Temporal lobe (tissue), 2 donors: ENCODE measurements around a stretch of chr12.

DNA sequence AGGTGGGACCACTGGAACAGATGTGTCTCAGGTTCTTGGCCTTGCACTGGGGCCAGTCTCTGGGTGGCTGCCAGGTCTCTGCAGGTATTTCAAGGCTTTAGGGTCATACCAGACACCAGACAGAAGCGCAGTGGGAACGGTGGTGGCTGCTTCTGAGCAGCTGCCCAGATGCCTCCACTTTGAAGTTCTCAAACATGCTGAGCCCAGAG, 75.0 kb upstream of the RBM19 start:
- RAMPAGE, long total RNA: no peak

DNA sequence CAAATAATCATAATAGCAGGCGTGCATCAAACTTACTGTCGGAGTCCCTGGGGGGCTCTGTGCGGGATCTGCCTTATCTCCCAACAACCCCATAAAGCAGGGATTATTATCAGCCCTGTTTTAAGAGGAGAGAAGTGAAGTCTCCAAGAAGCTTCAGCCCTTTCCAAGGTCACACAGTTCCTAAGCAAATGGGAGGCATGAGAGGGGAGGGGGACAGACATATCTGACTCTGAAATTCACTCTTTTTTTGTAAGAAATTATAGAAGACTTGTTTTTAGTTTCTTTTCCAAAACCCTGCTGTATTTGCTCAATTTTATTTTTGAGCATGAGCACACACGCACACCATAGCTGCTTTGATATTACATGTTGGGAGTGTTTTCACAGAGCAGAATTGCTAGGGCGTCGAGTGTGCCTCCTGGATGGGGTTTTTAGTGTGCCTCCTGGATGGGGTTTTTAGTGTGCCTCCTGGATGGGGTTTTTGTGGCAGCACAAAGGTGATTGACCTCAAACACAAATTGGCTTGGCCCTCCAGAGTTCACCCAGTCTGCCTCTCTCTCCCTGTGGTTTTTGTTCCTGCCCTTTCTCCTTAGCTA, 27.3 kb downstream of the TBX3 start:
- RAMPAGE, long total RNA: no peak

DNA sequence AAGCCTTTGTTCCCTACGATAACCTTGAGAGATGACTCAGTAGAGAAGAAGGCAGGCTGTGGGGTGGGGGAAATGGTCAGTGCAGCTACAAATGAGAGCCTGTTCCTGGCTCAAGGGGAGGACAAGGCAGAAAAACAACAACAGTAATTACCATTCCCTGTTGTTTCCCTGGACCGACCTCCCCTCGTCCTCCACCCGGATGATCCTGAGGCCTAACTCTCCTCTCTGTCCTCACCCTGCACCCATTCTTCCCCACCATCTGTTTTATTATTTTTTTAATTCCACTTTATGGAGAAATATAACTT, 90.4 kb upstream of the TBX3 start:
- RAMPAGE, long total RNA: no peak

- RAMPAGE, long total RNA: no peak
Observed at GRCh38 chr12:114875301-114875619, 191.3 kb upstream of the TBX3 start.

DNA sequence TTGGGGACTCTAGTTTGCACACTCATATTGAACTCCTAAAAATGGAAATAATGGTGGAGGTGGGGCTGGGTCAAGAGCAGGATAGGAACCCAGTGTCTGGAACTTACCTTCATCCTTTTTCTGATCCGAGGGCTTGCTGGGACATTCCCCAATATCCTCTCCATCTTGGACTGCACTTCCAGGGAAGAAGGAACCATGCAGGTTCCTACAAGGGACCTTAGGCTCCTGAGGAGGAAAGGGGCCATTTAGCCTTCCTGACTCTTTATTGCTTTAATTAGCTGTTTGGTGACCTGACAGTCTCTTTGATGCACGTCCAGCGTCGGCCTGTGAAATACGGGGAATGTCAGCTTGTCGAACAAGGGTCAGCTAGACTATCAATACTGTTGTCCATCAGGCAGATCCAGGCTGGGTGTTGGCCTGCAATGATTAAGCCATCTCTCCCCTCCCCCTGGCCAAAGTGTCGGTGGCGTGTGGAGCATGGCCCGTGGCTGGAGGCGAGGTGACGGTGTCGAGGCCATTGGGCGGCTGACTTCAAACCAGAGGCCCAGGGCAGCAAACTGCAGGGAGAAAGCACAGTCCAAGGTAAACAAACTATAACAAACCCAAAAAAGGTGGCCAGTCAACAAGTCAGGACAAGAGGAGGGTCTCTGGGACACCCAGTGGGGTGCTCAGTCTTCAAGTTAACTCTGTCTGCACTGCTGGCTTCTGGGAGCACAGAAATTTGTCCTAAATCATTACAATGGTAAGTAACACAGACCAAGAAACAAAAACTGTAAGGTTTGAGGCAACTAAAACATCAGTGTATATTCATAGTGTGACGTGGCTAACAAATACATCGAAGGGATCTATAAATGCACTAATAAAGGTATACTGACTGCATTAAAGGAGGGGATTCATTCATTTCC, 405.3 kb upstream of the TBX3 start:
- RAMPAGE, long total RNA: no peak

DNA sequence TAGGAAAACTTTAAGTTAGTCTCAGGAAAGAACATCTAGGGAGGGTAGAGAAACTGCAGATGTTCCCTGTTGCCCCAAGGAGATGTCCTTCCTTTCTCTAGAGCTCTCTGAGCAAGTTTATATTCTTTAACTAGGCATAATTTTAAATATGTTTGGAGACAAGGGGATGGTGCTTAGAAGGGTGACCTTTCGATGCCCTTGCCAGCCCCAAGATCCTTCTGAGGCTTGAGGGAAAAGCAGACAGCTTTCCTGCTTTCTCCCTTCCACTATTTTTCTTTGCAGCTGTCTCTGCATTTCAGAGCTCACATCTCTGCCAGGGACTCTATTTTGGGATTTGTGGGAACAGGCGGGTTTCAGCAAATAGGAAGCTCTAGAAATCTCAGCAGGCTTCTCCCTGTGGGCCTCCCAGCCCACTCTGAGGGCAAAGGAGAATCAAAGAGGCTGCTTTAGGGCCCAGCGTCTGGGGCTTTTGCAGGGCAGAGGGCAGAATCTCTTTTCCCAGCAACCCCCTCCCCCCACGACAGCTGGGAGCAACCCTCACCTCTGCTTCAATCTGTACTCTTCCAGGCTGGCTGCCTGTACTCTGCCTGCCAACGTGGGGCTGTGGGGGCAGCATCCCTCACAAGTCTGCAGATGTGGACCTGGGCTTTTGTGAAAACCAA, 529.4 kb upstream of the TBX3 start:
- RAMPAGE, long total RNA: no peak

- RAMPAGE, long total RNA: no peak
Observed at GRCh38 chr12:115354459-115355093, 670.6 kb upstream of the TBX3 start.

DNA sequence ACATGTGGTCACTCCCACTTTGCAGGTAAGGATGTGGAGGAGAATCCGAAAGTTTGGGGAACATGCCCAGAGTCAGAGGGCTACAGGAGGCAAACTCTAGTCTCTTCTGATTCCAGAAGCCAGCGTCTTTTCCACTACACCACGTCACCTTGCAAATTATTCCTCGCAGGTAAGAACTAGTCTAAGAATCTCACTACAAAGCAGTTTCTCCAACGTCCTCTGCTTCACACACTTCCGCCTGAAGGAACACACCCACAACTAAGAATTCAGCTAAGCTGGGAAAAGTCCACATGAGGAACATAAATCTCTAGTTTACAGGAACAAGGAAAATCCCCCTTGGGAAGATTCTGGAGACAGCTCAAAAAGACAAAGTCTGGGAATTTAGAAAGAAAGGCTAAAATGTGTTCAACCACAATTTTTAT, 780.1 kb upstream of the TBX3 start:
- RAMPAGE, long total RNA: no peak

DNA sequence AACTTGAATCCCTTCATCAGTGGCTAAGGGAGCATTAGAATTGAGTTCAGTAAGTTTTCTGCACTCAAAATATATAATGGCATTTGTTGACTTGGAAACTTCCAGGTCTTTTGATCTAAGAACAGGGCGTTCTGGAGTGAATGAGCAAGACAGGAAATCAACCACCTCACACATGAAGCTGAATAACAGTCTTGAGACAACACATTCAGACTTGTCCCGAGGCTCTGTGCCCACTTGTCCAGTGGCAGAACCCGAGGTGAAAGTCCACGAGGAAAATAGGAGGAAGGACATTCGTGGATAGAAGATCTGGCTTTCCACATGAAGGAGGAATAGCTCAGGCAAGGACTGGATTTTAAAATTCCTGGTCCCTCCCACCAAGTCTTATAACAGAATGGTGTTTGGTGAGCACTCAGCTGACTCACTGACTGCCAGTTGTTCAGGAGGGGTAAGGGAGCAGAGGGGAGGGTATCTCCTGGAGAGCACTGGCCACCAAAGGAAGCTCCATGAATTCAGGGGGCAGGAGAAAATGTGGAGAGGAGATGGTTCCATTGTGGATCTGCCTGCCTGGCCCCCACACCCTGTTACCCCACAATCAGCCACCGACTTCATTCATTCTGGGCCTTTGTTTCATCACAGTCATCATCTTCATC, 620.3 kb downstream of the MED13L start:
- RAMPAGE, long total RNA: no peak

- RAMPAGE, long total RNA: no peak
Observed at GRCh38 chr12:115660412-115660985, 617.0 kb downstream of the MED13L start.

DNA sequence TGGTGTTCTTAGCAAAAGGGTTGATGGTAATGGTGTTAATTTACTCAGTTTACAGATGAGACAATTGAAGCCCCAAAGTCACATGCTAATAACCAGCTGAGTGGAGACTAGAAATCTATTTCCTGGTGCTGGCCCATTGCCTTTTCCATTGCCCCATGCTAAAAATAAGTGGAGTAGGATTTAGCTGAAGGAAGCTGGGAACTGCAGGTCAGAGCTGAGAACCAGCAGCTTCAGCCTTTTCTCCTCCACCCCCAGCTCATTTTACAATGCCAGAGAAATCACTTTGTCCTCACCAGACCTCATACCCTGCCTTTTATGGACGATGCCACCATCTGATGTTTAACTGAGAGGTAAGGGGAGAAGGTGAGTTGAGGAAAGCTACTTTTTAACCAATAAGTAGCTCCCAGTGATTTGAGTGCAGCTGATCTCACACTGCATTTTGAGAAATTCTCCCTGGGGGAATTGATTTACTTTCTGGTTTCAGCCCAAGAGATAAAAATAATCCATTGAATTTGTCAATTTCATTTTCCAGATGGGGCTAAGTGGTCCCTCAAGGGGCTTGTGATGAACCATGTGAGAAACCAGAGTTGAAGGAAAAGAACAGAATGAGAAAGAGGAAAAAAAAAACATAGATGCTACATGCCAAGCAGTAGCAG, 516.3 kb downstream of the MED13L start:
- RAMPAGE, long total RNA: no peak

- RAMPAGE, long total RNA: no peak
Observed at GRCh38 chr12:115791329-115791900, 486.1 kb downstream of the MED13L start.

DNA sequence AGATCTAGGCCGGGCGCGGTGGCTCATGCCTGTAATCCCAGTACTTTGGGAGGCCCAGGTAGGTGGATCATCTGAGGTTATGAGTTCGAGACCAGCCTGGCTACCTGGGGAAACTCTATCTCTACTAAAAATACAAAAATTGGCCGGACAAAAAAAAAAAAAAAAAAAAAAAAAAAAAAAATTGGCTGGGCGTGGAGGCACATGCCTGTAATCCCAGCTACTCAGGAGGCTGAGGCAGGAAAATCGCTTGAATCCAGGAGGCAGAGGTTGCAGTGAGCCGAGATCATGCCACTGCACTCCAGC, 441.7 kb downstream of the MED13L start:
- RAMPAGE, long total RNA: no peak

DNA sequence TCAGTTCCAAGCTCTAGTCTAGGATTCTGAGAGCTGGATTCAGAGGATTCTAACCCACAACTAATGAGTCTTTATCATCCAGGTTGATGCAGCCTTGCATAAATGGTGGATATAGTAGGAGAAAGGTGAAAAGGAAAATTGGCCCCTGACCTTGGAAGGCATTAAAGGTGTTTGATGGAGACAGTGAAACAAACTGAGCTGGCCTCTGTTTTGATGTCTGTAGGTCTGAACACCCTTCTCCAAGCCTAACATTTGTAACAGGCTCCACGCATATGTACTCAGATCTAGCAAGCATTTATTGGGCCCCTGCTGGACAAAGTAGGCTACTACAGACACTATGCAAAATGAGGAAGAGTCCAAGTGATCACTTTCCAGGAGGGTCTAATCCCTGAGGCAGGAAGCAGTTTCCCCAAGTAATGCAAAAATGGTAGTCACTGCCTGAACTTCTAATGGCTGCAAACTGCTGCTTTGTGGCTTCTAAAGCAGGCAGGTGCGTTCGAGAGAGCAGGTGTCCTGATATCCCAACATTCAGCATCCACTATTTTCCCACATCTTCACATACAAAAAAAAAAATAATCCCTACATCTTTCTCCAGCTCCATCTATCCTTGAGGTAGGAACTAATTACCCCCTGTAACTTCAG, 405.8 kb downstream of the MED13L start:
- RAMPAGE, long total RNA: no peak

GRCh38 chr12:115917135-115917514, 360.4 kb downstream of the MED13L start:
- RAMPAGE, long total RNA: no peak

DNA sequence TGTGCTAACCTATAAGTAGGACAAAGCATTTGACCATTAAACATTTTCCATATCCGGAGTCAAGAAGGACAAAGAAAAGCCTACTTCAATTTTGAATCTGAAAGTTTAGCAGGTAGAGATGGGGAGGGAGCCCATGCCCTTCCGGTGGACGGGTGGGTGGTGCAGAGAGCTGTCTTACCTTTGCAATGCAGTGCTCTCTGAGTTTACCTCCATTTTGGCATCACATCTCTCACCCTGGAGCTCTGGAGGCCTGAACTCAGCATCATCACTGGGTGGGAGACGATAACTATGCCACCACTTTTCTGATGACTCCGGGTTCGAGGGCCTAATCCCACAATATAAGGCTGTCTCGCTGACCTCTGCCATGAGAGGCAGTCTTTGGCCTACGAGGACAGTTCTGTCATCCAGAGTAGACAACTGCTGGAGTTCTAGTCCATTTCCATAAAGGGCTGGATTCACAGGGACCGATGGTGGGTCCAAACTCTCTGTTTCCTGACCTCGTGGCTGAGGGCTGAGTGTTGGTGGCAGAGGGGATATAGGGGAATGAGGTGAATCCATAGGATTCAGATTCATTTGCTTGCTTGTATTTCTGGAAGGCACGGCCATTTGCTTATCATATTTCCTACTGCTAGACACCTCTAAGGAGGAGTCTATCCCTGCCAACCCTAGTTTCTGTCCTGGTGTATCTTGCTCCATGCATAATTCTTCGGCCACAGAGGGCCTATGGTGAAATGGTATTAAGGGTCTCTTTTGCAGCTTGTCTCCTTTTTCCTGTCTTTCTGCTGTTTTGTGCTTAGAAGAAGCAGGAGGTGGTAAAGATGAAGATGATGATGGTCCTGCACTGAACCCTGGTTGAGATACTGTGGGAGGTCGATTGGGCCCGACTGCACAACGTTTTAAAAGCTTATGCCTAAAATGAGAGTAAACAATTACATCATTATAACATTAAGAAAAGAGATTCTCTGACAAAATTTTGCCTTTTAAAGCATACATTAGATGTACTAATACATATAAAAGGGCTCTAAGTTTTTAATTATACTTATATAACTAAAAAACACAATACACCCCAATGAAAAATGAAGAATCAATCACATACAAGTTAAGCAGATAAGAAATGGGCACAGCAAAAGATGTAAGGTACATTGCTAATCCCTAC, 268.9 kb downstream of the MED13L start:
- RAMPAGE, long total RNA: no peak

DNA sequence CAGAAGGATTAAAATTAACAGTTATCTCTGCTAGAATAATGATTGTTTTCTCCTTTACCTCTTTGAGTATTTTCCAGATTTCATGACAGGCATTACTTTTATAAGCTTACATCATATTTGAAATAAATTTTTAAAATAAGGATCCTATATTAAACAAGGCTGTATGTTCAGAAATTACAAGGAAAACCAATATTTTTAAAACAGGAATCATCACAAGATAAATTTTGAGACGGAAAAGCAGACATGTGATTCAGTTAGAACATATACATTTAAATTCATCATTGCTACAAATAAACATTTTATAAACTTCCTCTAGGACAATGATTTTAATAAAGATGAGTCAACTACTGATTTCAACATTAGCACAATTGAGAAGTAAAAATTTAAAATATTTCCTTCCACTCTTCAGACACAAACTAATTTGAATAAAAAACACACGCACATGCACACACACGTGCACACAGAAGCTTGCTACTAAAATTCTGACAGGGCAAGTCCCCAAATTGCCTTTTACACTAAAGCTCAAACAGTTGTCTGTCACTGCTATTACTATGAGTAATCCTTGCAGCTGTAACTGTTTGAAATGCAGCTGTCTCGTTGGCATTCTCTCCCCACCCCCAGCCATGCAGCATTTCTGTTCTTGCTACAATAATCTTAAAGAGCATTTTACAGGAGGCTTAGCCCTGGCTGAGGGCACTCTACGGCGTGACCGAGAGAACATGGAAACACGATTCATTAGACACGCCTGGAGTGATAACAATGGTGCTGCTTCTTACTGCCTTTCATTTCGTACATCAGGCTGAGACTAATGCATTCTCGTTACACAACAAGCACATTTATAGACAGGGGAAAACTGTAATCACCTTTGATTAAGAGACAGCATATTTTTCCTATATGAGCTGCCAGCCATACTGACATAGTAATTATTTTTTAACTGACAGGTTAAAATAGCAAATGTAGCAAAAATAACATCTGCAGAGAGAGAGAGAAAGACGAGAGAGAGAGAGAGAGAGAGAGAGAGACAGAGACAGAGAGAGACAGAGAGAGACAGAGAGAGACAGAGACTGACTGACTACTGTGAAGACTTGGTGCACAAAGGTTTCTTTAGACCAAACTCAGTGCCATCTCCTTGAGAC, 154.0 kb downstream of the MED13L start:
- RAMPAGE, long total RNA: no peak

DNA sequence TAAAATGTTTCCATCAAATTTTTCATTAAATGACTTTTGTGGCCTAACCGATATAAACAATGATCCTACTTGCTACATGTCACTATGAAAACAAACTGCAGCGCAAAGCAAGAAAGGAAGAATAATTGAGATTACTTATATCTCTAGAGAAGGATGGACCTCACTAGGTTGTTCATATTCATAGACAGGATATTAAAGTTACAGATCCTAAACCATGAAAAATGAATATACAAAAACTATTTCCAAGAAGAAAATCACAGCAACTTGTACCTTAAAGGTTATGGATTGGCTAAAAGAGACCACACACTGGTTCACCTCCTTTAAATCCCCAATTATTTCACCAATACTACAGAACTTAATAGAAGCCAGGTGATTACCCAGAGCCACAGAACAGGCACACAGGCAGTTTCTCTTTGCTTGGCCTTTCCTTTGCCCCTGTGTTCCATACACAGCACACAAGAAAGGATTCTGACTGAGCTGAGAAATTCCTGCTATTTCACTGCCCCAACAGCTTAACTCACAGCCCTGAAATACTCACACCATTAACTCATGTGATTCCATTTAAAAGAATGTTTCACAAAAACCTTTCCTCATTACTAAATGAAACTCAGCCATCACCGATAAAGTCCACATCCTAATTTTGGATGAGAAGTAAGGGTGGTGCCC, 133.7 kb downstream of the MED13L start:
- RAMPAGE, long total RNA: no peak

GRCh38 chr12:116324660-116325261, 47.3 kb upstream of the MED13L start:
- RAMPAGE, long total RNA: no peak

DNA sequence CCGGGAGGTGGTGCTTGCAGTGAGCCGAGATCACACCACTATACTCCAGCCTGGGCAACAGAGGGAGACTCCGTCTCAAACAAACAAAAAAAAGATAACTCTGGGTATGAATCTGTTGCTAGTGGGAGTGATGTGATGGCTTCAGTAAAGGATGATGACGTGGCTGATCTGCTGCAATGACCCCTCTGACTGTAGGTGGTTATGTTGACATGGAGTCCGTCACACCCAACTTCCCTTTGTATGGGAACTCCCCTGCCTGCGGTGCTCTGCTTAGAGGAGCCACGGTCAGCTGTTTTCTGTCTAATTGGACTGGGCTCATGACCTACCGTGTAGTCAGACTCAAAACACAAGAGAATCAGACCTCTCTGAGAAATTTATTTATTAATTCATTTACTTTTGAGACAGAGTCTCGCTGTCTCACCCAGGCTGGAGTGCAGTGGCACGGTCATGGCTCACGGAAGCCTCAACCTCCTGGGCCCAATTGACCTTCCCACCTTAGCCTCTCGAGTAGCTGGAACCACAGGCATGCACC, 59.2 kb upstream of the MED13L start:
- RAMPAGE, long total RNA: no peak